Left colon (tissue), 1 donor: ENCODE measurements around the gene ZNF169.

- PRO-cap: no peak
These were observed 13.8 kb downstream of the PTPDC1 start for GRCh38 chr9:94097726-94098727.

- PRO-cap: no peak
These were observed 83.5 kb downstream of the PTPDC1 start for GRCh38 chr9:94167532-94168420.

GRCh38 chr9:94173576-94174416 lies 85.3 kb upstream of the ZNF169 start:
- PRO-cap: no peak

GRCh38 chr9:94181338-94182232 lies 77.5 kb upstream of the ZNF169 start:
- PRO-cap: no peak

GRCh38 chr9:94258870-94259468 lies at the start of gene ZNF169:
Gene ZNF169, plus strand, starts transcription at chr9:94259298.
- PRO-cap: unidirectional peak, plus-strand start at chr9:94259328

GRCh38 chr9:94332718-94333089 lies 4.3 kb upstream of the NUTM2F start:
- PRO-cap: no peak

DNA sequence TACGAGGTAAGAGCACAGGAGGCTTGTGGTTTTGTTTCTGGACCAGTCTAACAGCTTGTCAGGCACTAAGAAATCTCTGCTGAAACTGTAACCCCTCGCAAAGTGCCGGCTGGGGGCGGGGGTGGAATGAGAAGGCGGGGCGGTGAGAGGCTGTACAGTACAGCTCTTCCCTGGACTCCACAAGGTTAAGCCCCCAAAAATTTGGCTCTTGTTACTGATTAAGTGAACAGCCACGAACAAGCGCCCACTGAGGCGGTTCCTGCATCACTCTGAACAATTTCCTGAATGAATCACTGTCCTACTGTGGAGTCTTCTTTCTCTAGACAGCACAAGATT lies 6.8 kb downstream of the FBP2 start:
- PRO-cap: no peak

DNA sequence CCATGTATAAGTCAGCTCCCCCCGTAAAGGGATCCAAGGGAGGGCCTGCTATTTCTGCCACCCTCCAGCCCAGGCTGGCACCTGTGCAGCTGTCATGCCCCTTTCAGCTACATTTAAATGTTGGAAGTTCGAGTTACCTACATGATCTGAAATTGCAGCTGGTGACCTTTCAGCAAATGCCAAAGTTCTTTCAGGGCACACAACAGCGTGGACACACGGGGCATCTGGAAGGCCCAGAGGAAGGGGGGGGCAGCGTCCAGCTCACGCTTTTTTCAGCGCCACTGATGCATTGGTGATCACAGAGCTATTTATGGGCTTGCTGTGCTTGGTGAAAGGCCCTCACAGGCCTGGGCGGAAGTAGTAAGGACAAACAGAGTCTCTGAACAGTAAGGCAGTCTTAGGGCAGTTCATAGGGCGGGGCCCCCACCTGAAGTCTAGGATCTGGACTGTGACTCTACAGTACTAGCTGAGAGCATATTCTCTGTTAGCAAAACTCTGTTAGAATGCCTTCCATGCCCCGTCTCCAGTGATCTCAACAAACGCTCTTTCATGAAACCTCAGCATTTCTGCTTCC lies 6.6 kb upstream of the FBP2 start:
- PRO-cap: no peak

DNA sequence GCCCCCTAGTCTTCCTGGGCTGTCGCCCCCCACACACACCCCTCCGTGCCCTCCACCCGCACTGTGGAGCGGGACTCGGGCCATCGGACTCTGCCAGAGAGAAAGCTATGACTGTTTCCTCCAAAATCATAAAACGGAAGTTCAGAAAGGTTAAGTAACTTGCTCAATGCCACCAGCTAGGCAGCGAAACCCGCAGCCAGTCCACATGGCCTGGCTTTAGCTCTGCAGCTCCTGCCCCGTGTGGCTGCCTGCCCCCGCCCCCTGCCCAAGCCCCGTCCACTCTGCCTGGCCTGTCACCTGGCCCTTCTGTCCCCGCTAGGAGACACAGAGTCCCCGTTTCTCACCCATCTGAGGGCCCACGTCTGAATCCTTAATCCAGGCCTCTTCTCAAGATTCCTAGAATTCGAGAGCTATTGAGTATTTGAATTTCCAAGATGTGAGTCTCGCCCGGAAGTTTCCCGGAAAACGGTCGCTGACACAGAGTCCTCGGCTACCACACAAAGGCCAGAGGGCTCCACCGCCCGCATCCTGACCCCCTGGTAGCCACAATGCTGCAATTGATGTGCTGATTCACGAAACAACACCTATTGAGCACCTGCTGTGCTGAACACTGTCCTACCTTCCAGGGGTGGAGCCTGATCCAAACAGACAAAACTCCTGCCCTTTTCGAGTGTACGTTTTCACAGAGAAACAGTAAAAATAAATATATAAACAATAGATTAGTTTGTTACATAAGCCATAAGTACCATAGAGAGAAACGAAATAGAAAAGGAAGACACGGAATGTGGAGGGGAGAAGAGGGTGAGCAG lies 586 bp upstream of the FBP1 start:
- PRO-cap: unidirectional peak, minus-strand start at position 128 of the sequence

- PRO-cap: no peak
These were observed 23.8 kb upstream of the FBP1 start for GRCh38 chr9:94663185-94663543.

- PRO-cap: no peak
These were observed 244.9 kb downstream of the AOPEP start for GRCh38 chr9:94971379-94971737.

GRCh38 chr9:94976090-94976561 lies 249.6 kb downstream of the AOPEP start:
- PRO-cap: no peak

GRCh38 chr9:94988784-94989094 lies 262.2 kb downstream of the AOPEP start:
- PRO-cap: no peak

DNA sequence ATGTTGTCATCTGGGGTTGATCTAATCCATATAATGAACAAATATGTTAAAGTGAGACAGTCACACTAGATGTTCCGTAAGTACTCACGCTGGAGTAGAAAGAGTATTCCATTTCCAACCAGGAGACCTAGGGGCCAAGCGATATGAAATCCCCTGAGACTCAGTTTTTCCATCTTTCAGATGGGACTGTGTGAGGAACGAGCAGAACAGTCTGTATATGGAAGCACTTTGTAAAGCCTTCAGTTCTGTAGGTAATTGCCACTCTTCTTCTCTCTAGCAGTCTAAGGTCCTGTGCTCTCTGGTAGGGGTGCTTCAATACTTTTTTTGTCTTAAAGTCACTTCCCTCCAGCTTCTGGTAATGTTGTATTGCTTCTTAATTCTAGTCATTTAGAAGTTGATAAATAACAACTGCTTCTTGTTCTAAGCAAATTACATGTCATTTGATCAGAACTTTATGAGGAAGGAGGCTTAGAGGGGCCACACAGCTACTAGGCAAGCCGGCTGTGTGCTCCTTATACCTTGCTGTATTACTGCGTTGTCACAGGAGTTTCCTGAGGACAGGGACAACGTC lies 271.7 kb downstream of the AOPEP start:
- PRO-cap: no peak

DNA sequence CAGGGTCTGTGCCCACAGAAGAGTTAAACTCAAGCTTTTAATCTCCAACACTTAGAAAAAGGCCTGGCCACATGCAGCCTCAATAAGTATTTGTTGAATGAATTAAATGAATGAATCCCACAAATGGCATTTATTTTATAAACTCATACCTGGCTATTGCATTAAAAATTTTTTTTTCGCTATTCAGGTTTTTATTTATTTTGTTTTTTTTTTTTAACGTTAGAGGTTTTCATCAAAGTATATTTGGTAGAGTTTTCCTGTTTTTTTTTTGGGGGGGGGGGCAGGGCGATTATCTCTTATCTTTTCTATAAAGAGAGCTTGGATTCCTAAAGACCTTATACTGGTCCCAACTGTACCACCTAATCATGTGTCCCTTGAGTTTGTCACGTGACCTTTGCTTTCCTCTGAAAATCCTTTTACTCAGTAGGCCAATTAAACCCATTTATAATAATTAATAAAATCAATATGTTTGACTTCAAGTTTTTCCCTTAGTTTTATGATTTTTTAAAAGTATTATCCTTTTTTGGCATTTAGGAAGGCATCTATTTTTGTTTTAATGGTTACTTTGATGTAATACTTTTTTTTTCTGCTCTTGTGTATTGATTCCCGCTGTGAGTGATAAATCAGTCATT lies 286.3 kb downstream of the AOPEP start:
- PRO-cap: no peak

- PRO-cap: no peak
These were observed 286.6 kb downstream of the FANCC start for GRCh38 chr9:95030867-95031382.

GRCh38 chr9:95049812-95050640 lies 267.5 kb downstream of the FANCC start:
- PRO-cap: no peak

DNA sequence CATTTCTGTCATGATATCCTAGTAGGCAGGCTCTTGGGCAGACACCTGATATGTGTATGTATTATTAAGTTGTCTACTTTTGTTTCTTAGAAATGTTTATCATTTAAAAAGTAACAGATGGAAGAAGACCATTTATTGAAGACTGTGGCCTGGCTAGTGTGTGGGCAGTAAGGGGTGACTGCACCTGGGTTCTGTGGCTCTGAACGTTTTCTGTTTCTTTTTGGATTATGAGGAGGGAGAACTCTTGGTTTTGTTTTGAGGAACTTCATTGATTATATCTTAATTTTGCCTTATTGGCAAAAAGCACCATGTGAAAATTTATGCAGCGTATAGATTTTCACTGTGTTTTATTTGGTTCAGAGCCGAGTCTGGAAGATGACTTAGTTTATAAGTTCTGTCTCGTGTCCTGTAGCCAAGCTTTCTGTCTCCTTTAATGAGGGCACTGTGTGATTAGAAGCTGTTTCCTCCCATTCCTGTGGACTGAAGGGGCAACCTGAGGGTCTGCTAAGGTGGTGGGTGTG lies 262.3 kb downstream of the FANCC start:
- PRO-cap: no peak

DNA sequence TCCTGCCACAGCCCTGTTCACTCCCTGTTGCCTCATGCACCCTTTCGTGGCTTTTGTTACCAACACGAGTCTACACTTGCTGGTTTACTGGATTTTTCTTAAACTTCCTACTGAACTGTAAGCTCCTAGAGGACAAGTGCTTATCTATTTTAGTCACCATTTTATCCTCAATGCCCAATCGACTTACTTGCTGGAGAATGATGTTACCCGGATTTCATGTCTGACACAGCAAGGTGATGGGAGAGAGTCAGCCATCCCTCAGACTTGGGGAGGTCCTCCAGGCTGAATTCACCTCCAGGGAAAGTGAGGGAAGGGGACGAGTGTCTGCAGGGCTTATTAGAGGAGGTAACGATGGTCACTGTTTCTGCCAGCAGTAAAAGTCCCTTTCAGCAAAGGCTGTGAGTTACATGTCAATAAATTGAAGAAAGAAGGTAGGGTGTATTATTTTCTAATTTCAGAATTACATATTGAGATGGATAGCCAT lies 248.5 kb downstream of the FANCC start:
- PRO-cap: no peak

DNA sequence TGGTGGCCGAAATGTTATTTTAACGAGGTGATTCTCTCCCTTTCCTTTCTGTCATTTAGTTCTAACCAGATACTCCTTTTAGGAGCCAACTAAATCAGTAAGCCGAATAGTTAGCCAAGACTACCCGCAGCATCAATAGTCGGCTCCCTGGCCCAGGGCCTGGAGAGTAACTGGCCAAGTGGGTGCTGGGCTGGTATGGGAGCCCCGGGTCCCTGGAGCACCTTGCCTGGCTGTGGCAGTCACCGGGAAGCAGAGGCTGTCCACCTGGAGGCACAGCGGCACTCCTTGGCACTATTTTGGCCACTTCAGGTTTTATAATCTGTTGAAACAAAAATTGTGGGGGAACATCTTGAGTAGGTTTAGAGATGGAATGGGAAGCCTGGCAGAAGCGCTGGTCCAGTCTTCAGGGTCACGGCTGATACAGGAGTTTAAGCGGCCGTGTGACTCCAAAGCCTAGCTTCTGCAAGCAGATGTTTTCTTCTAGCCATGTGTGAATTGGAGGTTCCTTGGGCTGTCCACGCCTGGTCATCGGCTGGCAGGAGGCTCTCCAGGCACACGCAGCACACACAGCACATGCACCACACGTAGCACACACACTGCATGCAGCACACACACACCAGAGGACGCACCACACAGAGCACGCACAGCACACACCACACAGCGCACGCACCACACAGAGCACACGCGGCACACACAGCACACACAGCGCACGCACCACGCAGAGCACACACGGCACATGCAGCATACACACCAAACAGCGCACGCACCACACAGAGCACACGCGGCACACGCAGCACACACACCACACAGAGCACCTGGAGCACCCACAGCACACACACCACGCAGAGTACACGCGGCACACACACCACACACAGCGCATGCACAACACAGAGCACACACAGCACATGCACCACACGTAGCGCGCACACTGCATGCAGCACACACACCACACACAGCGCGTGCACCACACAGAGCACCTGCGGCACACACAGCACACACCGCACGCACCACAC lies 234.5 kb downstream of the FANCC start:
- PRO-cap: no peak